ENCODE measurements around the gene ADRA2A.

DNA sequence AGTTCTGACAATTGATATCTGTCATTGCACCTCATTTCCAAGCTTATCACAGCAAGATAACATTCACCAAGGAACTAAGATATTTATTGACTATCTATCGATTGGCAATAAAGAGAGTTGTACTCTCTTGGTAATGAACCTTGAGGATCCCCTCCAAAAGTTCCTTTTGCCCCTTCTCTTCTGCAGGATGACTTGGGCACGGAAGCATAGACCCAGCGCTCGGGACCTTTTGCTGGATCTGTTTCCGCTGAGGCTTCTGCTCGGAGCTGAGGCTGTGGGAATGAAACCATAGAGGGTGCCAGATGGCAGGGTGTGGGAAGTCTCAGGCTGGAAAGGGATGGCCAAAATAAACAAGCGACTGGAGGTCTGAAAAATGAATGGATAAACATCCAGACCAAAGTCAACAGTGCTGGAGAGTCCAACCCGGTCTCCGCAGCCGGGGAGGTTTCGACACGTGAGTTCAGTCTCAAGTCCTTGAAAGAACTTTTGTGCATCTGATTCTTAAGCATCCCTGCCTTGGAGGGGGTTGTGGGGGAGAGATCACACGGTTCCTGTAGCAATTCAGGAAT is 42.1 kb upstream of the XPNPEP1 start:
- RRBS, result no CpG with 5 or more reads among the region's 13 CpGs

- RRBS, result no CpG with 5 or more reads among the region's 10 CpGs
Observed at GRCh38 chr10:109967047-109968163, 40.4 kb upstream of the ADD3 start.

DNA sequence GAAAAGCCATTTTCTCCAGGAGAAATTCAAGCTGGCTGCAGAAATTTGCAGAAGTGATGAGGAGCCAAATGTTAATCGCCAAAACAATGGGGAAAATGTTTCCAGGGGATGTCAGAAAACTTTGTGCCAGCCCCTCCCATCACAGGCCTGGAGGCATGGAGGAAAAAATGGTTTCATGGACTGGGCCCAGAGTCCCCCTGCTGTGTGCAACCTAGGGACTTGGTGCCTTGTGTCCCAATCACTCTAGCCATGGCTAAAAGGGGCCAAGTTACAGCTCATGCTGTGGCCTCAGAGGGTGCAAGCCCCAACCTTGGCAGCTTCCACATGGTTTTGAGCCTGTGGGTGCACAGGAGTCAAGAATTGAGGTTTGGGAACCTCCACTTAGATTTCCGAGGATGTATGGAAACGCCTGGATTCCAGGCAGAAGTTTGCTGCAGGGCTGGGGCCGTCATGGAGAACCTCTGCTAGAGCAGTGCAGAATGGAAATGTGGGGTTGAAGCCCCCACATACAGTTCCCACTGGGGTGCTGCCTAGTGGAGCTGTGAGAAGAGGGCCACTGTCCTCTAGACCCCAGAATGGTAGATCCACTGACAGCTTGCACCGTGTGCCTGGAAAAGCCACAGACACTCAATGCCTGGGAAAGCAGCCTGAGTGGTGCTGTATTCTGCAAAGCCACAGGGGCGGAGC is 41.2 kb downstream of the ADD3 start:
- RRBS, result no CpG with 5 or more reads among the region's 6 CpGs

GRCh38 chr10:110176167-110176620 is 31.2 kb upstream of the MXI1 start:
- RRBS, result no CpG with 5 or more reads among the region's 10 CpGs

DNA sequence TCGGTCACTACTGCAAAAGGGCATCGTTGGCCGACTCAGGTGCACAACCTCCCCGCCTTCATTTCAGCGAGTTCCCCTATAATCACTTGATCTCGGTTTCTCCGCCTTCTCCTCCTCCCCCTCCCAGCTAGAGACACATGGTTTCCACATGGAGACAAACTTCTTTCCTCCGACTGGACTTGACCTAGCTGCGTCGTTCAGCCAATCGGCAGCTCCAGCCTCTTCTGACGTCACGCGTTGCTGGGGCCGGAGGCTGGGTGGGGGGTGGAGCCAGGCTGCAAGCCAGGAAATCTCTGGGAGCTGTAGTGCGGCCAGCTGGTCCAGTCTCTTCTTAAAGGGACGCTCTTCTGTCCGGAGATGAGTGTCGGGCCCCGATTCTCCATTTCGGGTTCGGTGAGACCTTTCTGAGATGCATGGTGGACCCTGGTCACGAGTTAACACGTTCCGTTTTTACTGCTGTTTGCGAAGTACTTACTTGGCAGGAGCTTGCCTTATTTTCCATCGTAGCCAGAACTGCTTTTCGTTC is 3.7 kb downstream of the MXI1 start:
- RRBS, result 4% methylated on average over 3 of the region's 28 CpGs

DNA sequence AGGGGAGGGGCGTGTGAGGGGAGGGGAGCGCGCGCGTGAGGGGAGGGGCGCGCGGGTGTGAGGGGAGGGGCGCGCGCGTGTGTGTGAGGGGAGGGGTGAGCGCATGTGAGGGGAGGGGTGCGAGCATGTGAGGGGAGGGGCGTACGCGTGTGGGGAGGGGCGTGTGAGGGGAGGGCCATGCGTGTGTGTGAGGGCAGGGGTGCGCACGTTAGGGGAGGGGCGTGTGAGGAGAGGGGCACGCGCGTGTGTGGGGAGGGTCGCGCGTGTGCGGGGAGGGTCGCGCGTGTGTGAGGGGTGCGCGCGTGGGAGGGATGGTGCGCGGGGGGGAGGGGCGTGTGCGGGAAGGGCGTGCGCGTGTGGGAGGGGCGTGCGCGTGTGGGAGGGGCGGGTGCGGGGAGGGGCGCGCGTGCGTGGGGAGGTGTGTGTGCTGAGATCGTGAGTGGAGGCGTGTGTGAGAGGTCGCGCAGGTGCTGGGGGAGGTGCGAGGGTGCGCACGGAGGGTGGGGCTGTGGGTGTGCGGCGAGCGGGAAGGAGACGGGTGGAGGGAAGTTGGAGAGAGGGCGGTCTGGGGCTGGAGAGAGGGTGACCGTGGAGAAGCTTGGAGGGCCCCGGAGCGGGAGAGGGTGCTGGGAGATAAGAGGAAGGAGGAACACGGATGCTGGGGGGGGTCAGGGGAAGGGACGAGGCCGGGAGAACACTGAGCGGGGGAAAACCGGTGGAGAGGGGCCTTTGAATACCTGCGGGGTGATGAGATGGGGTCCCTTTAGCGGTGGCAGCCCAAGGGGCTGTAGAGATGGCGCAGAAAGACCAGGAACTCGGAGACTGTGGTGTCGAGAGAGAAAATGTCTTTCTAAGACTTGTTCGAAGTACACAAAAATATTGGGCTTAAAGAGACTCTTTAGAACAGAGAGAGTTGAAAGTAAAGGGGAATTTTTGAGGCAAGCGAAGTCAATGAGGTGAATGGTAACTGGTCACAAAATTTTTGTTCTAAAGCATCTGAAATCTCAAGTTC is 19.8 kb downstream of the MXI1 start:
- RRBS, result 1% methylated on average over 4 of the region's 78 CpGs

DNA sequence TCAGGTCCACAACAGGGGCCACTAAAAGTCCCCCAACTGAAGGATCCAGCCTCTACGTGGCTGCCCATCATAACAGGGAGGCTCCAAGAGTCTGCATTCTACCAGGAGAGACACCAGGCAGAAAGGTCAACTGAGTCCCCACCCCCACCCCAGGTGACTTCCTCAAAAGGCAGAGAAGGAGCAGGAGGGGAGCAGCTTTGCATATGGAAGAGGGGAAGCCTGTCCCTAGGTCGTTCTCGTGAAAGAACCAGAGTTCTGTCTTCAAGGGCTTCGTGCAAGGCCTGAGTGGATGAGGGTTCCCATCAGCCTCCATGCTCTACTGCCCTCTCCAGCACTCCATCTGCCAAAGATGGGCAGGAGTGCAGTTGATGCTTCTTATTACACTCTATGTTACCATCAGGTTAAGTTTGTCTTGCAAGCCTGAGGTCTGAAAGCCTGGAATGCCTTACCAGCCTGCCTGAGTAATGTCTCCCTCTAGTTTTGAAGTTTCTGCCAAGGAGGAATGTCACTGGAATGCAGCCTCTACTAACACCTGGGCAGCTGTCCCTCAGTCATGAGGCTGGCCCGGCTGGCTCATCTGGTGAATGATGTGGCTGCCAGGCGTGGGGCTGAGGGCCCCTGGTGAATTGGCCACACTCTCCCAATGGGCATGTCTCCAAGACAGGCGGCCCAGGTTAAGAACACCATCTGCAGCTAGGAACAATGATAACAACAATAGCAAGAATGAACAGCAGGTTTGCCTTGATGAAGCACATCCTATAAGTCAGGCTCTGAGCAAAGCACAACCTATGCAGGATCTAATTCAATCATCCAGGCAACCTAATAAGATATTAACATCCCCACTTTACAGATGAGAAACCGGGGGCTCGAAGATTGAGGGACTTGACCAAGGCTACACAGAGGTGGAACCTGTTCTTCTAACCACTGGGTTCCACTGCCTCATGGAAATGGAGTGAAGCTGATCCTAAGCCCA is 54.4 kb upstream of the SMNDC1 start:
- RRBS, result no CpG with 5 or more reads among the region's 9 CpGs

DNA sequence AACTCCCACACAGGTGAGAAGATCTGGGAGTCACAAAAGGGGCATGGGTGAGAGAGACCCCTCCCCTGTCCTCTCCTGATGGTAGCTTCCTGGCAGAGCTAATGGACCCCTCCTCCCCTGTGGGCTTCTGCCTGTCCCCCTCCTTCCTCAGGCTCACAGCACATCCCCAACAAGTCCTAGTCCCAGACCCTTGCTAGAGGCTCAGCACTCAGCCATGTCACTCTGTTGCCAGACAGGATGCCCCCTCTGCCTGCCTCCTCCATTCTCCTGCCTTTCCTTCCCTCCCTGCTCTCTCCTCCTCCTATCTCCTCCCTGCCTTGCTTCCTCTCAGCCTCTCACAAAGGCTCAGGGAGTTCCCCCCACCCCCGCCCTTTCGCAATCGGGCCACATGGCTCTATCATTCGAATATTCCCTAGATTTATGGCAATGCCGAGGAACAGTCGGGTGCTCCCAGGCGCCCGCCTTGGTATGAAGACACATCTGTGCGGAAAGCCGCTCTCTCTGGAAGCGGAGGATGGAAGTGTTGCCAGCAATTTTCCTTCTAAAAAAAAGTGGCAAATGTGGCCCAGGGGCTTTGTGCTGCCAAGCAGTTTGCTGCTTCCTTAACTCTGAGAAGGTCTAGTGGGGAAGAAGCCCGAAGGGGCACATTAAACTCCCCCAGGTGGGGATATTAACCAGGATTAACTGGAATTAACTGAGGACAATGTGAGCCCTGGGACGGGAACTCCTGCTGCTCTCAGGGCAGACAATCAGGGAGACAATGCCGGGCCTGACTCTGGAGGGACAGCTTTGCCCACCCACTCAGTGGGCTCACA is 88.1 kb upstream of the SMNDC1 start:
- RRBS, result no CpG with 5 or more reads among the region's 14 CpGs

GRCh38 chr10:110426144-110426679 is 71.5 kb upstream of the DUSP5 start:
- RRBS, result no CpG with 5 or more reads among the region's 7 CpGs

DNA sequence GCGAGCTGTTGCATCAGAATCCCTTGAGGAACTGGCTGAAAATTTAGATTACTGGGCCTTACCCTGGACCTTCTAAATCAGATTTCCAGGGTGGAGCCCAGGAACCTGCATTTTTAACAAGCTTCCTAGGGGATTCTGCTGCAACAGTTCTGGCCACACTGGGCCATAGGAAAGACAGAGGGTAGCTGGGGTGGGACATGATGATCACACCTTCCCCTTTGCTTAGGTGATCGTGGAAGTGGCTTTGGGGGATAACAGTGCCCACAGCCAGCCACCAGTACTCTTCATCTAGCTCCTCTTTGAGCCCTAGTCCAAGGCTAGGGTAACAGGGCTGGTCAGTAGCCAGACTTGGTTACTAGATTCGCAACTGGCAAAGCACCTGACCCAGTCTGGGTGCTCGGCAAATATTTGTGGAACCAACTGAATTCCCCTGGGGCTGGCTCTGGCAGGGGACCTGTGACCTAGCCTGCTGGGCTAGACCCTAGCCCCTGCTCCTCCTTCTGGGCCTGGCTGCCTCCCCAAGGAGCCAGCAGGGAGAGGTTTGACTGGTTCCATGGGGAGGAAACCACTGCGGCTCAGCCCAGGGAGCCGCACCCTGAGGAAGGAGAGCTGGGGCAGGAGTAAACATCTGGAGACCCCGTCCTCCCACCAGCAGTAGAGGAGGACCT is 67.0 kb upstream of the DUSP5 start:
- RRBS, result no CpG with 5 or more reads among the region's 7 CpGs

DNA sequence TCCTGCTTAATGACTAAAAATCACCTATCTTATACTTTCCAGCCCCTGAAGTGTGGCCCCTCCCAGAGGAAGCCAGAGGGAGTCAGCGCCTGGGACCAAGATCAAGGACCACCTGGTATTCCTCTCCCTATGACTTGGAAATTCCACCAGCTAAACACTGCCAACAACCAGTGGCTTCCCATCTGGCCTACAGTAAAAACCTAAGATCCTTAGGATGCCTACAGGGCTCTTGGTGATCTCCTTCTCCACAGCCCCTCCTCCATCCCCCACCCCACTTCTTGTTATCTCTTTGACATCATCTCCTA is 16.5 kb upstream of the DUSP5 start:
- RRBS, result no CpG with 5 or more reads among the region's 1 CpG

- RRBS, result 71% methylated on average over 5 of the region's 29 CpGs
Observed at GRCh38 chr10:110495820-110496631, 1.7 kb upstream of the DUSP5 start.

- RRBS, result no CpG with 5 or more reads among the region's 3 CpGs
Observed at GRCh38 chr10:110578478-110578861, 11.0 kb downstream of the SMC3 start.

DNA sequence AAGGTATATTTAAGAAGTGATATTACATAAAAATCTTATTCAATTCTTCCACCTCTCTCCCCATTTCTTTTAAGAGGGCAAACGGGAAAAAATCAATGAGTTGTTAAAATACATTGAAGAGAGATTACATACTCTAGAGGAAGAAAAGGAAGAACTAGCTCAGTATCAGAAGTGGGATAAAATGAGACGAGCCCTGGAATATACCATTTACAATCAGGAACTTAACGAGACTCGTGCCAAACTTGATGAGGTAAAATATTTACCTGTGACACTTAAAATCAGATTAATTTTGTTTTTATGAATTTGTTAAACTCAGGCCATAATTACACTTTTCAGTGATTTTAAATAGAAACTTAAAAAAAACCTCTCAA is 14.3 kb downstream of the SMC3 start:
- RRBS, result no CpG with 5 or more reads among the region's 4 CpGs

DNA sequence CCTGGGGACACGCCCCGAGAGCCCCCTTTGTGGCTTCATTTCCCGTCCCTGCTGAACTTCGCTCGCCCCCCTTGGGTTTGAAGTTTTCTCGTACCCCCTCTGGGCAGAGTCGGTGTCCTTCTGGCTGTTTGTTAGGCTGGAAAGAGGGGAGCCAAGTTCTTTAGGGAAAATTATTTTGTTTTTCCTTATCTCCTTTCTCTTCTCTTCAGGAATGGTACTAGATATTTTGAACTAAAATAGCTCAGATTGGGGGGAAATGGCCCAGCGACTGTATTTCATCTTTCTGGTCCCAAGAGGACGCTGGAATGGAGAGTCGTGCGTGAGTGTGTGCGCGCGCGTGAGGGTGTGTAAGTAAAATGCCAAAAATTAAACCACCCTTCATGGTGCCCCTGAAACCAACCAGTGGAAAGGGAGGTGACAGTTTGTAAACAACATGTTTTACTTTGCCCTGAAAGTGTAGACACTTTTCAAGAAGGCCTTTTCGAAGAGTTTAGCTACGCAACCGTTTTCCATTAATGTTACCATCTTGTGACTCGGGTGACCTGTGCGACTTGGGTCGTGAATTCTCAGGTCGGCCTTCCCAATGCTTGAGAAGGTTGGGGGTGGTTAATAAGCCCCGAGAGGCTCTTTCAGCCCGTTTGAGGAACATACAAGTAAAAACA is 677 bp downstream of the RBM20 start:
- RRBS, result no CpG with 5 or more reads among the region's 24 CpGs

- RRBS, result no CpG with 5 or more reads among the region's 2 CpGs
Observed at GRCh38 chr10:110750909-110751326, 106.8 kb downstream of the RBM20 start.

- RRBS, result no CpG with 5 or more reads among the region's 1 CpG
Observed at GRCh38 chr10:110840835-110841202, 30.9 kb upstream of the PDCD4 start.

DNA sequence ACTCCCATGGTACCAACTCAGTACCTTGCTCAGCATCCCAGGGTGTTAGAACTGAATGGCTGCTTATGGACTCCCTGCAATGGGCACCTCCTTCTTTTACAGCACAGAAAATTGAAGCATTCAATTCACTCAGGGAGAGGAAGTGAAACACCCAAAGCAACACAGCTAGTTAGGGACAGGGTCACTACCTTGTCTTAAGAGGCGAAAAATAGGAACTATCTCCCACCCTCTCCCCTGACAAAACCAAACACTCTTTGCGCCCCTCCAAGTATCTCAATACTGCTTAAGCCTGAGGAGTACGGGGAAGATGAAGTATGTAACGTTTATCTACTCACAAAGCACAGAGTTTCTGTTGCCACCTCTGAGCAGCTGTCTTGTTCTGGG is 4.2 kb upstream of the PDCD4 start:
- RRBS, result no CpG with 5 or more reads among the region's 4 CpGs

GRCh38 chr10:110972616-110972970 is 53.2 kb downstream of the SHOC2 start:
- RRBS, result no CpG with 5 or more reads among the region's 4 CpGs

- RRBS, result 3% methylated on average over 27 of the region's 88 CpGs
Observed at GRCh38 chr10:111076657-111077596, at the start of gene ADRA2A. Gene ADRA2A (plus strand): TSS chr10:111077029.